SJCRH30 (cell line): ENCODE data around the gene TYMS.

DNA sequence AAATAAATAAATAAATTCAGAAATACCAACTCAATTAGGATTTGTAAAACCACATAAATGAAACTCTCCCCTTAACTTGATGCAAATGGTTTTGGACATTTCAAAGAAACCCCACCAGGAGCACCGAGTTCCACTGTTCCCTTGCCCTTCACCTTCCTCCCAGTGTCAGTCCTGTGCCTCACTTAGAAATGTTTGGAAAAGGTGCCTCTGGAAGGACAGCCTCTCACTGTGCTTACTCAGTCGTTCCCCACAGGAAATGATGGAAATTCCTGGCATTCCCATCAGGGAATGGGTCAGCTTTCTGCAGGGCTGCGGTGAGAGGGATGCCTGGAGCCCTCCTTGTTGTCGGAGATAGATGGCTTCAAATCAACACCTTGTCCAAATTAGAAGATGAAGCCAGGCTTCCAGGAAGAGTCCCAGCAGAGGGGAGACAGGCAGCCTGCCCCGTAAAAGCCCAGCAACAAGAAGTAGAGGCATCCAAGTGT lies 25.4 kb downstream of the COLEC12 start:
- RAMPAGE, long total RNA, result no peak

GRCh38 chr18:657444-658493 lies at the start of gene TYMS:
TSS of gene TYMS (plus strand) at chr18:657653.
- RAMPAGE, long total RNA, result no peak

- RAMPAGE, long total RNA, result no peak
Observed at GRCh38 chr18:839299-840469, 27.6 kb upstream of the YES1 start.

DNA sequence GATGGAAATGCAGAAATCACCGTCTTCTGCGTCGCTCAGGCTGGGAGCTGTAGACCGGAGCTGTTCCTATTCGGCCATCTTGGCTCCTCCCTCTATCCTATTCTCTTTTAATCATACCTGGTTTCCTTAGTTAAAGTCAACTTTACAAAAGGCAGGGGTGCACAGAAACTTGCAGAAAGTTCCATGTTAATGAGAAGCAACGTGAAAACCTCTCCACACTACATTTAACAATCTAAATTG lies 617.4 kb downstream of the ADCYAP1 start:
- RAMPAGE, long total RNA, result no peak

DNA sequence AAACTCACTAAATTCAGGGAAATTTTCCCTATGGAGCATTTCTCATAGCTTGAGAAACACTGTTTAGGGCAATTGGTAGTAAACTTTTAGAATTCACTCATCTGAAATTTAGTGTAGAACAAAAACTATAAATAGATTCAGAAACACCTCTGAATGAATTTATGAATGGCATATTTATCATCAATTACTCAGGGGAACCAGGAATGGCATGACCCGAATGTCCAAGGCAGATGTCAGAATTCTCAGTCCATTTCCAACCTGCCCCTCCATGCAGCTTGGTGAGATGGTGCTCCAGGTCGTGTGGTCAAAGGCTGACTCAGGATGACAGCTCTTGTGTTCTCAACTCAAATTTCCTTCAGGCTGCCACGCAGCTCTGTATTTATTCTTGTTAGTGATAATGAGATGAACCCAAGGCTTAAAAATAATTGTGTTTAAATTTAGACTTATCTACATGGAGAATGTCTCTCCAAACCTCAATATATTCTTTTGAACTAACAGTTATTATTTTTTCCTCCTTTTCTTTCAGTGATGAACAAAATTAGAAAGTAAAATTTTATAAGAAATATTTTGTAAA lies 146.9 kb downstream of the METTL4 start:
- RAMPAGE, long total RNA, result no peak

GRCh38 chr18:2658034-2658486 lies 2.5 kb downstream of the SMCHD1 start:
- RAMPAGE, long total RNA, result no peak

DNA sequence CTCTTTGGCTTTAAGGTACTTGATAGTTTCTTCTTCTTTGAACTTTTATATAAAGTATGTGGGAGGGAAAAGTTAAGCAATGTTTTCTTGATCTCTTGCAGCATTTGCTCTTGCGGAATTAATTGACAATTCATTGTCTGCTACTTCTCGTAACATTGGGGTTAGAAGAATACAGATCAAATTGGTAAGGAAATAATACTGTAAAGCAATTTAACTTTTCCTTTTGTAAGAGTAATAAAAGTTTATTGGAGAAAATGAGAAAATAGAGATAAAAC lies 17.6 kb downstream of the SMCHD1 start:
- RAMPAGE, long total RNA, result no peak

GRCh38 chr18:2728848-2729683 lies 73.5 kb downstream of the SMCHD1 start:
- RAMPAGE, long total RNA, result no peak

DNA sequence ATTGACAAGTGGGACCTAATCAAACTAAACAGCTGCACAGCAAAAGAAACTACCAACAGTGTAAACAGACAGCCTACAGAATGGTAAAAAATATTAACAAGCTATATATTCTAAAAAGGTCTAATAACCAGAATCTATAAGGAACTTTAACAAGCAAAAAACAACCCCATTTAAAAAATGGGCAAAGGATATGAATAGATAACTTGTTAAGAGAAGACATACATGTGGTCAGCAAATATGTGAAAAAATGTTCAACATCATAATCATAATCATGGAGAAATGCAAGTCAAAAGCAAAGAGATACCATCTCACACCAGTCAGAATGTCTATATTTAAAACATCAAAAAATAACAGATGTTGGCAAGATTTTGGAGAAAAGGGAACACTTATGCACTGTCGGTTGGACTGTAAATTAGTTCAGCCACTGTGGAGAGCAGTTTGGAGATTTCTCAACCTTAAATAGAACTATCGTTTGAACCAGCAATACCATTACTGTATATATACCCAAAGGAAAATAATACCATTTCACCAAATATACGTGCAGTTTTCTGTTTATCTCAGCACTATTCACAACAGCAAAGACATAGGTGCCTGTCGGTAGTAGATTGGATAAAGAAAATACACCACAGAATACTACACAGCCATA lies 81.0 kb downstream of the SMCHD1 start:
- RAMPAGE, long total RNA, result no peak

- RAMPAGE, long total RNA, result no peak
Observed at GRCh38 chr18:2777635-2778255, 69.1 kb upstream of the EMILIN2 start.

DNA sequence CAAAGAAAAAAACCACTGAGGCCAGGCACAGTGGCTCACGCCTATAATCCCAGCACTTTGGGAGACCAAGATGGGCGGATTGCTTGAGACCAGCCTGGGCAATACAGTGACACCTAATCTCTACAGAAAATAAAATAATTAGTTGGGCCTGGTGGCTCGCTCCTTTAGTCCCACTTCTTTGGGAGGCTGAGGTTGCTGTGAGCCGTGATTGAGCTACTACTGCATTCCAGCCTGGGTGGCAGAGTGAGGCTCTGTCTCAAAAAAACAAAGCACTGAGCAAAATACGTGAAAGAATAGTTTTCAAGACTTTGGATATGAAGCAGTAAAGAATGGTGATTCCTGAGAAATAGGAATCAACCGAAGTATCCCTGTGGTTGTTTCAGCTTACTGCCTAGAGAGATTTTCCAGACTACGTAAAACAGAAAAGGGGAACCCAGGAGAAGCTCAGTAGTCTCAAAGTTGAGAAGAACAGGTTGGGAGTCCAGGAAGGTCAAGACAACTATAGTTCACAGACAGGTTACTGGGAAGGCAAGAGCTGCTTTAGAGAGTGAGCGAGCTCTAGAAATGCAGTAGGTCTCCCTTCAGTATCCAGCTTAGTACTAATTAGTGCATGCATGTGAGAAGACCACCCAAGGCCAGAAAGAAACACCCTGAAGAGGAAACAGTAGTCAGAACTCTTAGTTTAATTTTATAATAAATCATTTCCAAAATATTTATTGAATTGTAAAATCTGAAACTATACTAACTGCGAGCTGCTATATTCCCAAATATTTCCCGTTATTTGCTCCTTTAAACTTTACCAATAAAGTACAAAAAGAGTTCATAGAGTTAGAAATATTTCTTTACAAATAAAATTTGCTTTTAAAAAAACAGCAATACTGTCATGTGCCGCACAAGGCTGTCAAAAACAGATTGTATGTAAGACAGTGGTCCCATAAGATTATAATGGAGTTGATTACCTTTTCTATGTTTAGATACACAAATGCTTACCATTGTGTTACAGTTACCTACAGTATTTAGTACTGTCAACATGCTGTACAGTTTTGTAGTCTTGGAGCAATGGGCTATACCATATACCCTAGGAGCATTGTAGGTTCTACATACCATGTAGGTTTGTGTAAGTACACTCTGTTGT lies 55.1 kb upstream of the EMILIN2 start:
- RAMPAGE, long total RNA, result no peak

DNA sequence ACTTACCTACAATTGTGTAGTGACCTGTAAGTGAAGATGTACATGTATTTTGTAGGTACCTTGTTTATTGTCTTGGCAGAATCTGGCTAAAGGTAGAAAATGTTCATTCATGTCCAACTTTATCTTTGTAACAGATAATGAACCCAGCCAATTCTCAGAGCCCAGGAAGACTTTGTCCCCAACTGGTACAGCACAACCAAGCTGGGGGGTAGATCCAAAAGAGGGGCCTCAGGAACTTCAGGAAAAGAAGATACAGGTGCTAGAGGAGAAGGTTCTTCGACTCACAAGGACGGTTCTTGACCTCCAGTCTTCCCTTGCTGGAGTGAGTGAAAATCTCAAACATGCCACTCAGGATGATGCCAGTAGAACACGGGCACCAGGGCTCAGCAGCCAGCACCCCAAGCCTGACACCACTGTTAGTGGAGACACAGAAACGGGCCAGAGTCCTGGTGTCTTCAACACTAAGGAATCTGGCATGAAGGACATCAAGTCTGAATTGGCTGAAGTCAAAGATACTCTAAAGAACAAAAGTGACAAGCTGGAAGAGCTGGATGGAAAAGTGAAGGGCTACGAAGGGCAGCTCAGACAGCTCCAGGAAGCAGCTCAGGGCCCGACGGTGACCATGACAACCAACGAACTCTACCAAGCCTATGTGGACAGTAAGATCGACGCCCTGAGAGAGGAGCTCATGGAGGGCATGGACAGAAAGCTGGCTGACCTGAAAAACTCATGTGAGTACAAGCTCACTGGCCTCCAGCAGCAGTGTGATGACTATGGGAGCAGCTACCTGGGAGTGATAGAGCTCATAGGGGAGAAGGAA lies 43.8 kb downstream of the EMILIN2 start:
- RAMPAGE, long total RNA, result no peak

- RAMPAGE, long total RNA, result no peak
Observed at GRCh38 chr18:2967345-2967731, 45.6 kb downstream of the LPIN2 start.

GRCh38 chr18:2968075-2969210 lies 44.5 kb downstream of the LPIN2 start:
- RAMPAGE, long total RNA, result no peak

DNA sequence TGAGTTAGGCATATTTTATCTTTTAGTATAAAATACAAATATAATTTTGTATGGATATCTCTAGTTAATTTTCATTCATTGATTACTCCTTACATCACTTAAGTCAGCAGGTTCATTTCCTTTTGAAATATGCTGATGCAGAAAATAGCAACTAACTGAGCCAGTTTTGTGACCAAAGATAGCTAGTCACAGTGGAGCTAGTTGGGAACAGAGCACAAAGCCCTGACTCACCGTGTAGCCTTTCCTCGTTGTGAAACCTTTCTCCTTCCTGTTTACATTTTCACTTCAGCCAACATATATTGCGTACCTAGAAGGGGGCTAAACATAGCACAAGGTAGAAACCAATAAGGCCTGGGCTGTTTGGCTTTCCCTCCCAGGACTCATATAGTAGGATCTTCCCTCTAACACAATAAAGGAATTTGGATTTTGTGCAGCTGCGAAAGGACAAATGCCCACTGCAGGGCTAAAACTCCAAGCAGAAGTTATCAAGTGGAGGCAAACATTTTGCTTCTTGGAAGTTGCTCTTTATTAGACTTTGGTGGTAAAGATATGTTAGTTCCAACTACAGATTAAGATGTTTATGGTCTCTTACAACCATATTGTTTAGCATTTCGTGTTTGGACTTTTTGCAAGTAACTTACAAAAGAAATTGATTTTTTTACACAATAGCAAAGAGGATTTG lies 24.5 kb upstream of the LPIN2 start:
- RAMPAGE, long total RNA, result no peak

GRCh38 chr18:3056000-3056261 lies 43.0 kb upstream of the LPIN2 start:
- RAMPAGE, long total RNA, result no peak

DNA sequence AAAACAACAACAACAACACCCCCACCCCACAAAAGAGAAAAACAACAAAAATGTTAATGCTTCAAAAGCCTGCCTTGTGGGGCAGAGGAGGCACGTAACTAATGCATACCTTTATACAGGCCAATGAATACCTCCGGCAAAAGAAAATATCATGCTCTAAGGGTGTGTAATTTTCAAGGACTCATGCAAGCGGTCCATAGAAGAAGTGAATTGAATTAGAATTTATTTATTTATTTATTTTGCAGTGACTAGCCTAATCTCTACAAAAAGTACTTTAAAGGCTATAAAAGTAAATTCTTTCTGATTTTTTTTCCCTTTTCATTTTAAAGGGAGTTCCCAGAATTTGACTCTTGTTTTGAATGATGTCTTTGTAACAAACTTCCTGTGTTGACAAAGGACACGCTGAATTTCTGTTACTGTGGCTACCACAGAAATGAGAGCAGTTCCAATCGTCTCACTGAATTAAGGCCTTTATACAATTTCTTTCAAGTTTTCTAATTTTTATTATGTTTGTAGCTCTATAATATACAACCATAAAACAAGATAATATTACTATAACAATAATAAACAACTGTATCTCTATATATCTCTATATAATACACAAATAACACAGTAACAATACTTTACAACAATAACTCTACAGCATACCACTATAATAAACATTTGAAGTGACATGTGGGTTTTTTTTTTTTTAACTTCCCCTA lies 46.3 kb upstream of the LPIN2 start:
- RAMPAGE, long total RNA, result no peak

GRCh38 chr18:3061164-3061517 lies 48.2 kb upstream of the LPIN2 start:
- RAMPAGE, long total RNA, result no peak

- RAMPAGE, long total RNA, result no peak
Observed at GRCh38 chr18:3089417-3090065, 76.6 kb upstream of the LPIN2 start.

DNA sequence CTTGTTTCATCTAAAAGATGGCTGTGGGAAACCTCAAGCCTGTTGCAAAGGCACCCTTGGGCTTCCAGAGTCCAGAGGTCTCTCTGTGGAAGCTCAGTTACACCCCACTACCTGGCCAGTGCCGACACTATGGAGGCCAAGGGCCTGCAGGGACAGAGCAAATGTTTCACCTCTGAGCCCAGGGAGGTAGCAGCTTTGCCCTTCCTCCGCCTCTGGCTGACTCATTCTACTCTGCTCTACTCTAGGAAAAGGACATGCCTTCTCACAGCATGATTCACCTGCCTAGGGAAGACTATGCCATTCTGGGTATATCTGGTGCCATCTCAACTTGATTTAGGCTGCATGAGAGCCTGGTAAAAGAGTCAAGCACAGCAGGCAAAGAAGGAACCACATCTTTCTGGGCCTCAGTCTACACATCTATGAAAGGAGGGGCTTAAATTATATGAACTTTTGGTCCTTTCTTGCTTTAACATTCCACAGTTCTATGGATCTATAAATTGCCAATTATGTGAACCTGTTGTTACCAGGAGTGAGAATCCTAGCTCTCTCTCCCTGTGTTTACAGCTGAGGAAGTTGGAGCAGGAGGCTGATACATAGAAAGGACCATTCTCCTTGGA lies 12.1 kb downstream of the MYOM1 start:
- RAMPAGE, long total RNA, result no peak